OCI-LY7 (cell line): ENCODE data around the gene RAMACL.

DNA sequence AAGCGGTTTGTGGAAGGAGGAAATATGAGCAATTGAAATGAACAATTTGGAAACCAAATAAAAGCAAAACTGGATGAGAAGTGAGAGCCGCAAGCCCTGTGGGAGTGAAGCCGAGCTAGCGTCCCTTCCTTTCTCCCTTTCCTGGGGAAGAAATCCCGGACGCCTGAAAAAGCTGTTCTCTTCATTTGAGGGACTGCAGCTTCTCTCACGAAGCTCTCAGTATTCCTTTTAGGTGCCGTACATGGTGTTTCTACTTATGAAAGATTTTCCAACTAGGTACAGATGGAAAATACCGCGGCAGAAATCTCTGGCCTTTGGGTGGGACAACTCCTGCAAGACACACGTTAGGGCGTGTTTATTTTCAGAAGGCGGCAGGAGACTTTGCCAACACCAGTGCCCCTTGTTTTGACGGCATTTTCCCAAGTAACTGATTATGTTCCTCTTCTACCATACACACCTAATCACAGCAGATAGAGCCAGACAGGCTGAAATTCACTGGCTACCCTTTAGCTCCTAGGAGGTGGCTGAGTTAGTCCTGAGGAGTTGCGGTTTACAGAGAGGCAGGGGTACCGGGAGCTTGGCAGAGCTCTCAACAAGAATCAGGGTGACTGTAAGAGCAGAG lies 183.7 kb upstream of the PDE10A start:
- PRO-cap: no peak
- RAMPAGE, long total RNA: no peak

- PRO-cap: no peak
- RAMPAGE, long total RNA: no peak
Observed at GRCh38 chr6:165986517-165987585, 180.8 kb downstream of the TBXT start.

DNA sequence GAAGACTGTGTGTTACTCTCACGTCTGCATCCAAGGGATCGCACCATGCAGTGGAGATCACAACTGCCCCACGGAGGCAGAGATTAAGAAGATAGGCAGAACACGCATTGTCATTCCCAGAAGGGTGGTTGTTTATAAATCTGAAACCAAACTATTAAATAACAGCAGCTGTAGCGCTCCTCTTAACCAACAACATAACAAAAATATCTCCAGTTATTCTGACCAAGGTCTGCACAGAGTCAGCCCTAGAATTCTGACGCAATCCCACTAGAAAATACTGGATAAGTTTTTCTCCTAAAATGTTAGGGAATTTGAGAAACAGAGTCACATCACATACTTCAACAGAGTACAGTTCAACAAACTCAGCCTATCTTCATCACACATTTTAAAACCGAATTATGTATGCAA lies 70.5 kb downstream of the TBXT start:
- PRO-cap: no peak
- RAMPAGE, long total RNA: no peak

DNA sequence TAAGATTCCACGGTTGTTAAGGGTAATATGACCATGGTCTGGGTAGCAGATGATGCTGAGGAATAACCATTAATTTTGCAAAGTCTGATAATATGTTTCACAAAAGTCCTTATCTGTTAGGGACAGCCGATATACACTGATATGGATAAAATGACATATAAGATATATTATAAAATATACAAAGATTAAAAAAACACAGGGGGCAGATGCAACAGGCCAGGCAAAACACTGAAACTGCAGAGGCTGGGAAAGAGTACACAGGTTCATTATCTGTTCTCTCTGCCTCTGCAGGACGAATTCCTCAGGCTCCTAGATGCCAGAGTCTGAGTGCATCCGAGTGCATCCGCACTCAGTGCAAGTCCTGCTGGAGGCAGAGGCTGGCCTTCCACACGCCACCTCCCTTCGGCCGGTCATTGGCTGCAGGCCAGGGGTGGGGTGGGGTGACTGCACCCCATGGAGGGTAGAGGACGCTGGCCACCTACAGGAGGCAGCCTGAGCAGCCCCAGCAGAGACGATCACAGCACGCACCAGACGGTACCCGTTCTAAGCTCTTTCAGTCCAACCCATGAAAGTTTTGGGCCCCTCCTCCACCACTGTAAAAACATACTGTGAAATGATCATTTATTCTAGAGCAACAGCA lies 11.8 kb downstream of the SFT2D1 start:
- PRO-cap: no peak
- RAMPAGE, long total RNA: no peak

GRCh38 chr6:166339728-166340357 lies 2.5 kb downstream of the SFT2D1 start:
- PRO-cap: no peak
- RAMPAGE, long total RNA: no peak

GRCh38 chr6:166393971-166394467 lies 11.3 kb upstream of the MPC1 start:
- PRO-cap: no peak
- RAMPAGE, long total RNA: no peak

- PRO-cap: no peak
- RAMPAGE, long total RNA: no peak
Observed at GRCh38 chr6:166542332-166542838, 44.1 kb downstream of the RAMACL start.

DNA sequence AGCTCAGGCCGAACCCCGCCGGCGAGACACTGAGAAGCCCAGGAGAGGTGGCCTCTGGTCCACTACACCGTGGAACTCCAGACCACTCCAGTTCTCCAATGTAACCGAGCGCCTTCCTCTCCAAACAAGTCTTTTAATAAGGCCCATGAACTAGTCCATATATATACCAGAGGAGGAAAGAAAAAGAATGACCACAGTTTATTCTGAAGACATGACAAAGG lies at the start of gene RAMACL:
TSS of gene RAMACL (minus strand) at position 121 of the 221 bp plus-strand sequence.
- PRO-cap: no peak
- RAMPAGE, long total RNA: no peak

- PRO-cap: bidirectional peak, plus-strand start at chr6:166588319, minus-strand start at chr6:166588205
- RAMPAGE, long total RNA: no peak
Observed at GRCh38 chr6:166587905-166588573, 1.6 kb upstream of the RAMACL start.

- PRO-cap: no peak
- RAMPAGE, long total RNA: no peak
Observed at GRCh38 chr6:166658019-166658574, 31.0 kb upstream of the RPS6KA2 start.

GRCh38 chr6:166925421-166925941 lies 30.9 kb downstream of the RNASET2 start:
- PRO-cap: no peak
- RAMPAGE, long total RNA: no peak

DNA sequence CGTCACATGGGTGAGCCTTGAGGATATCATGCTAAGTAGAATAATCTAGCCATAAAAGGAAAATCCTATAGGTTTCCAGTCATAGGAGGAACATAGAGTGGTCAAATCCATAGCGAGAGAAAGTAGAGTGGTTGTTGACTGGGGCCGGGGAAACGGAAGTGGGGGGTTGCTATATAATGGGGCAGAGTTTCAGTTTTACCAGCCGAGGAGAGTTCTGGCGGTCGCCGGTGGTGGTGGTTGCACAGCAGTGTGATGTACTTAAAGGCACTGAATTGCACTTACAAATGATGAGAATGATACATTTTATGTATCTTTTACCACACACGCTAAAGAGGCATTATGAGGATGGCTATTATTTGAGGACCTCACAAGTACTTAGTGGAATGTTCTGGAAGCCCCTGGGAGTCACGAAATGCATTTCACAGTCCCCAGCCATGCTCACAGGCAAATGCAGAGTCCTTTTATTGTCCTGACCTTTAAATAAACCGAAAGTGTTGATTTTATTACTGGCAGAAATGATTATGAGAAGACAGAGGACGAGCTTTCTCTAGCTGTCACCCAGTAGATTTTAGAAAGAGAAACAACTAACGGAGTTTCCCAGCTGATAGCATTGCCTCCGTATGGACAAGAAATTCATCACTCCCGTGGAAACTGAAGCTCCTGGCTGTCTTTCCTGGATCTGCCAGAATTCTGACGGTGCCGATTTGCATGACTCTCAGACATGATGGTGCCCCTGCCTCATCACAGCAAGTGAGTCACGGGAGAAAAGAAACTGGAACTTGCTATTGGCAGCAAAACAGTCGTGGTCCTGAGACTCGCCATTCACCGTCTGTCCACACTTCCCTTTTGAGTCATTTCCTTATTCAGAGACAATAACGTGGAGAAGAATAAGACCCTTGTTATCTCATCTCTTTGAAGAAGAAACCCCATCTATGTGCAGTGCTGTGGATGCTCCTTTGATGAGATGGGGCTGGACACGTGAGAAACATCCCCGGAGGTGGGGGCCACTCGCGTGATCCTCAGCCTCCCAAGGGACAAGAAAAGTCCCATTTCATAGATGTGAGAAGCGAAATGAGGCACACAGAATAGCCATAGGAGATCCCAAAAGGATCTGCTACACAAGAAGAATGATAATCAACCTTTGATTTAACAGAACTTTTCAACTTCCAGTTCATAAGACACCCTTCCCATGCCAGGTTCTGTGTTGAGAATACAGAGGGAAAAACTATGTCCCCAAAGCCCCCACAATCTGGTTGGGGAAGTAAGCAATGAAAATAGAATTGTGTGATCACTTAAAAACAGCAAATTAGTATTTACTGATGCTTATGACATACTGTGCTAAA lies 4.4 kb downstream of the GPR31 start:
- PRO-cap: unidirectional peak, plus-strand start at position 201 of the sequence; bidirectional peak, plus-strand start at position 866 of the sequence, minus-strand start at position 848 of the sequence
- RAMPAGE, long total RNA: no peak

- PRO-cap: no peak
- RAMPAGE, long total RNA: no peak
Observed at GRCh38 chr6:167157483-167157911, 283 bp downstream of the GPR31 start.

DNA sequence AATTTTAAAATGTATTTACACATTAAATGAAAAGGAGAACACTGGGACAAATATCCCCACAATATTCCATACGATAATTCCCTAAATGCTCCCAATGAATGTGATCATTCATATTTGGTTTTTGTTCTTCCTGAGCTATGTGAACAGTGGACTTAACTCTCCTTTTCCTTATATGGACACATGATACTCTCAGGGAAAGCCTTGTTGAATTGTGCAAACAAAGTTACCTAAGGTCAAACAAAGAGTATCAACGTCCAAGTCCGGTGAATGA lies 14.7 kb upstream of the TTLL2 start:
- PRO-cap: no peak
- RAMPAGE, long total RNA: no peak

GRCh38 chr6:167350289-167350710 lies 25.4 kb downstream of the TTLL2 start:
- PRO-cap: no peak
- RAMPAGE, long total RNA: no peak

GRCh38 chr6:167493771-167494811 lies 169.2 kb downstream of the TTLL2 start:
- PRO-cap: no peak
- RAMPAGE, long total RNA: no peak

DNA sequence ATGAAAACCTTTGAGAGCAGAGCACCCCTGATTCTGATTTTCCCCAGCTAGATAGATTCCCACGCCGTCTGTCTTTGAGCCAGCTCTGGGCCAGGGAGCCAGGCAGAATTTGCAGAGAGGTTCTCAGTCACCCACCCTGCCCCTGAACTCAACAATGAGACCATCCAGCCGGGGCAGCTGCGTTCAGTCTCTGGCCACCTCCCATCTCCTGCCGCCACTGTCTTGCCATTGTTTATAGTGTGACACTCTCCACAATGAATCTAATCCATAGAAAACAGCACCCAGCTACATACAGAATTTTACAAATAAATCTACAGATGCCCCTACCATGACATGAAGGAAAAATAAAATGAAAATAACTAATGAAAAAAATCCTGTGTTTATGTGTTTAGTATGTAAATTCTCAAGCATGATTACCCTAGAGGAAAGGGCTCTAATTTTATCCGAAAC lies 171.3 kb downstream of the TTLL2 start:
- PRO-cap: no peak
- RAMPAGE, long total RNA: no peak

DNA sequence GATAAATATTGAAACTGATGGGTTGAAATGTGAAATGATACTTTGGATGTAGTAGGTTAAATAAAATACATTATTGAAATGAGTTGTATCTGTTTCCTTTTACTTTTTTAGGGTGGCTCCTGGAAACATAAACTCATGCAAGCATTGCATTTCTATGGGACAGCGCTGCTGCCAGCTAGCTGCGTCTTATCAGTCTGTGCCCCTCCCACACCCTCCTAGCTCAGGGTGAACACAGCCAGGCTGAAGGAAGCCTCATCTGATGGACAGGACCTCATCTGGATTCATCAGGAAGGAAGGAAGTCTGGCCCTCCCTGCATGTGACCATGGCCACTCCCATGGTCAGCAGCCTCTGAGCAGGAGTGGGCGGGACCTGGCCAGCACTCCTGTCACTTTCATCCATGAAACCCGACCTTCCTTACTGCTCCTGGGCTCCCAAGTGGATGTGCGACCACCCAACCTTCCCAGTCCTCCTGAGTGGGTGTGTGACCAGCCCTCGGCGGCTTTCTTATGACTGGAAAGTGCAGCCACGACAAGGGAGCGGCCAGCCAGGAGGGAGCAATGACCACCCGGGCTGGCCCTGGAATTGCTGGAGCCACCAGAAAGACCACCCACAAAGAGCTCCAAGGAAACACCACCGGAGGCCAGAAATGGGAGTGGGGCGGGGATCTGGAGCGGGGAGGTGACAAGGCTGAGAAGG lies 241.0 kb downstream of the TTLL2 start:
- PRO-cap: no peak
- RAMPAGE, long total RNA: no peak

GRCh38 chr6:167678316-167679428 lies 148.0 kb upstream of the AFDN start:
- PRO-cap: no peak
- RAMPAGE, long total RNA: no peak

GRCh38 chr6:167733527-167734636 lies 92.8 kb upstream of the AFDN start:
- PRO-cap: no peak
- RAMPAGE, long total RNA: no peak